ENCODE measurements around the genes STARD9 and CKMT1B.

GRCh38 chr15:41925072-41926160 is 31.6 kb upstream of the SPTBN5 start:
- RRBS, result no CpG with 5 or more reads among the region's 11 CpGs

DNA sequence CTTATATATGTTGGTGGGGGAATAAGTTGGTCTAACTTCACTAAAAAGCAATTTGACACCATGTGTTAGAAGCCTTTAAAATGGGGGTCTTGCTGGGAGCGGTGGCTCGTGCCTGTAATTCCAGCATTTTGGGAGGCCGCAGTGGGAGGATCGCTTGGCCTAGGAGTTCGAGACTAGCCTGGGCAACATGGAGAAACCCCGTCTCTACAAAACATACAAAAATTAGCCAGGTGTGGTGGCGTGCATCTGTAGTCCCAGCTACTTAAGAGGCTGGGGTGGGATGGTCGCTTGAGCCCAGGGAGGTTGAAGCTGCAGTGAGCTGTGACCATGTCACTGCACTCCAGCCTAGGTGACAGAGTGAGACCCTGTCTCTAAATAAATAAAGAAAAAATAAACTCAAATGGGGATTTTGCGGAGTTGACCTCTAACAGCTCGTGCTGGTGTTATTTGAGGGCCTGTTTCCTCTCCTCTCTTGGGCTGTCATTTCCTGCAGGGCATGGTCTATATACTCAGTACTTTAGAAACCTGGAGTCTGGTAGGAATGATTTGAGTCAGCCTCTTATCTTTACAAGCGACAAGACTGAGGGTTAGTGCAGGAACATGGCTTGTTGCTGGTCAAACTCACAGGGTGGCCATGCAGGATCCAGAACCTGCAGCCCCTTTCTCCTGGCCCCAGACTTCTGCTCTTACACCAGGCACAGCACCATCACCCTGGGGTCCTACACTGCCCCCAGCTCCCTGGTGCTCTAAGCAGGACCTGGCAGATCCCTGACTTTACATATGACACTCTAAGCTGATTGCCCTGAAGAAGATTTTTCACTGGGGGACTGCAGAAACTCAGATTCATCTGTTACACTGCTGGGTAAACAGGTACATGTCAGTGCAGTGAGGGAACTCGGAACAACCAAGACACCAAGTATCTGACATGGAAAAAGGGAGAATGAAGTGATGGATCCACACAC is 15.1 kb downstream of the EHD4 start:
- RRBS, result no CpG with 5 or more reads among the region's 12 CpGs

DNA sequence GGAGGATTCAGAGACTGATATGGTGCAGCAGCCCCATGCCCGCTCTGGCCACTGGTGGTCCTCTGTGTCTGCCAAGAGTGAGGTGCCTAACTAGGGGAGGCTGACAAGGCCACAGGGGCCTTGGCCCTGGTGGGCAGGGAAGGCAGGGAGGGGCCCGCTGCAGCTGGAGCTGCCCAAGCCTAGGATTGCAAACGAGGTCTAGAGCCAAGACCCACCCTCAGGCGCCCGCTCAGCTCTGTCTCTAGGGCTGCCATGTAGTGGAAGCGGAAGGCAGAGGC is 11.4 kb downstream of the PLA2G4D start:
- RRBS, result no CpG with 5 or more reads among the region's 6 CpGs

DNA sequence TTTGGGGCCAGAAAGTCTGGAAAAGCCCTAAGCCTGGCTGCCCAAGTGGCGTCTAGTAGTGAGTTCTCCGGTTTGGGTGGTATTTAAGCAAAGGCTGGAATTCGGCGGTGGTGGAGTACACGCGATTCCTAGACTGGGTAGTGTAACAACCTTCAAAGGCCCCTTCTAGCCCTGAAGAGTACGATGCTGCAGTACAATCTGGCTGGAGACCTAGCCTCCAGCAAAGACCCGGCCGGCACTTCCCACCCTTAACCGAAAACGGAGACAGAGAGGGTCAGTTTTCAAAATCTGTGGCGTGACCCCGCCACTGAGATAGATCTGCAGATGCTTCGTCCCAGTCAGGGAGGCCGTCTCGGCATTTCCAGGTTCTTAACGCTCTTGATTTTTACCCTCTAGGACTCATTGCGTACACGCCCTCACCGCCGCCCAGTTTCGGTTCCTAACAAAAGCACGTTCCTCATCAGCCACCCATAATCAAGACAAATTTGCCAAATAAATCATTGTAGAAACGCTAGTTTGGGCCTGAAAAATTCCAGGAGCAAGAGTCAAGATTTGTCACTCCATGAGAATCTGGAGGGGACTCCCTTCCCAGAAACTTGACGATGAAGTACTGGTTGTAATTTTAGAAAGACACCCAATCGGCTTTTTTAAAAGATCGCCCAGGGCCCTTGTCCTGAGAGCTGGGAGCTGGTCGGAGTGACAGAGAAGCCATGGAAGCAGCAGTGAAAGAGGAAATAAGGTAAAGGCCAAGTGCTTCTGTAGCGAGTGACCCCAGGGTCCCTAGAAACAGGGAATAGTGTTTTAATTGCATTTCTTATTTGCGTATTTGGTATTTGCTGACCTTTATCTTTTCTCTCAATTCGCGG is 772 bp upstream of the TMEM87A start:
- RRBS, result no CpG with 5 or more reads among the region's 32 CpGs

DNA sequence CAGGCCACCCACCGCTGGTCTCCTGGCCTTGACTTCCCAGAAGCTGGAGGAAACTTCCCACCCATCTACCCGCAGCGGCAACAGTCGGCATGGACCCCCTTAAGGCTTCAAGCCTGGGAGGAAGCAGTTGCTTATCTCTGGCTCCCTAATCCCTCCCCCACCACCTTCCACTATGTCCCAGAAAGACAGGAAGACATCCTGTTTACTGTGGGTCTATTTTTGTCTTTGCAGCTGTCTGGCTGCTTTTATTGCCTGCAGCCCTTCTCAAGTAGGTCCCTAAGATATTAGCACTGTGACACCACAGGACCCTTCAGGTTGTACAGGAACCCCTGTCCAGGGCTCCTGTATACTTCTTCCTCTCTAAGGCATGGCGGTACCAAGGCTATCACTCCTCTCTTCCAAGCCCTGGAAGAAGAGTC is 27.0 kb downstream of the CAPN3 start:
- RRBS, result no CpG with 5 or more reads among the region's 5 CpGs

- RRBS, result no CpG with 5 or more reads among the region's 2 CpGs
Observed at GRCh38 chr15:42447622-42448033, 43.3 kb downstream of the ZNF106 start.

DNA sequence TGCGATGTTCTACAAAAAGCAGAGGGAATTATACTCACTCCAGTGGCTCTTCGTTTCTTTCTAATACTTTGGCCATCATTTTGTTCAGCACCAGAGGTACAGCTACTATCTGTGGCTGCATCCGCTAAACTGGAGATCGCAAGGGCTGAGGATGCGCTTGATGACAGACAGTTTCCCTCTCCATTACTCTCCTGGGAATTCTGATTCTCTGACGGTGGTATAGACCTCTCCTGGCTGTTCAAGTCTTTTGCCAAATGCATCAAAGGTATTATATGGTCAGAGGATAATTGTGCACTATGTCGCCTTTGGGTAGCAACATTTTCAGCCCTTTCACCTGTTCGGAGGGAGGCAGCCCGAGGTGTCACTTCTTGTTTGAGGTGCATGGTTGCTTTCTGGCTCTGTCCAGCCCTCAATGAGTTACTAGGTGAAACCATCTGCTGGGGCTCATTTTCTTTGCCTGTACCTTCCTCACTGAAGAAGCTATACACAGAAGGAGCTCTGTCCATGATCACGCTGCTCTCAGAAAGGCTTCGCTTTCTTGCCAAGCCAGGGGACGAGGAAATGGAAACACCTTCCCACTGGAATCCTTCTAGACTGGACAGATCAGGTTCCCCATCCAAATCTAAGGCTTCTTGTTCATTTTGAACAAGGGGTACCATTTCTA is 42.8 kb downstream of the ZNF106 start:
- RRBS, result no CpG with 5 or more reads among the region's 12 CpGs

DNA sequence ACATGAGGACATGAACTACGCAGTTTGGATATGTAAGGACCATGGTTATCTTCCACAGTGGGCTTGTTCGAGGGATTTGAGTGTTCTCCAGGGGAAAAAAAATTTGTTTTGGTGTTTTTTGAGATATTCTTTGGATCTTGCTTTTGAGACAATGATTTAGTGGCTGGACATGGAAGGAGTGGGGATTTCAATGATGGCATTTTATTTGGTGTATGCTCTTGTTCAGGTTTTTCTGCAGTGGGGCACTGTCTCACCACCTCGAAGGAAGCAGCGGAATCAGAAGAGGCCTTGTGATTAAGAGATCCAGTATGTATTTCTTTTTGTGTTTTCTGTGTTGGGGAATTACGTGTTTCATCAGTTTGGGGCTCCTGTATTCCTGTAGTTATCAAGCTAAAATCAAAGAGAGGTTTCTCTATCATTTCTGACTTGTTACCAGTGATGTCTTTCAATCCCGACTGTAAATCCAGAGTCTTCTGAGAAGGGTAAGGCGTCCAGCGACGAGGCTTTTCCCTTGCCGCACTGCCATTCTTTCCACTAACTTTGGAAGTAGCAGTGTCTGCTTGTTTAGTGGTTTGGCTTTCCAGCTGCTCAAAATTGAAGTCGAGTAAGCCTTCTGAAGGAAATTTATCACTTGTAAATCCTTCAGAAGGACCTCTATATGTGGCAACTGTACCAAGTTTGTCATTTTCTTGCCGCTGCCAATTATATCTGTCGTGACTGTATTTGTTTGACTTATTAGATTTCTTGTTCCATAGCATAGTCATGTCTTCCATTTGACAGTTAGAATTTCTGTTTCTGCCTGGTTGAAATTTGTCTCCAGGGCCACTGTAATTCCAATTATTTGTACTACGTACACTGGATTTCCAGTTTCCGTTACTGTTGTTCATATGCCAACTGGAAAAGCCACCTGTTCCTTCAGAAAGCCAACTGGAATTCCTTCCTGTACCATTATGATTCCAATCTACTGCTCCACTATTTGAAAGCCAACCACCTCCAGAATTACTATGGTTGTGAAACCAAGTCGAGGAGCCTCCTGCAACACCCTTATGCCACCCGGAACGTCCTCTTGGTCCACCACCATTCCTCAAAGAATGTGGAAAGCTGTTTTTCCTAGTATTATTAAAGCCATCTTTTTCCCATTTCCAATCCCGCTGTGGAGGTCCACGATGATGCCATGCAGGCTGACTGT is 39.9 kb downstream of the ZNF106 start:
- RRBS, result no CpG with 5 or more reads among the region's 20 CpGs

- RRBS, result no CpG with 5 or more reads among the region's 11 CpGs
Observed at GRCh38 chr15:42508083-42508780, 12.8 kb downstream of the SNAP23 start.

DNA sequence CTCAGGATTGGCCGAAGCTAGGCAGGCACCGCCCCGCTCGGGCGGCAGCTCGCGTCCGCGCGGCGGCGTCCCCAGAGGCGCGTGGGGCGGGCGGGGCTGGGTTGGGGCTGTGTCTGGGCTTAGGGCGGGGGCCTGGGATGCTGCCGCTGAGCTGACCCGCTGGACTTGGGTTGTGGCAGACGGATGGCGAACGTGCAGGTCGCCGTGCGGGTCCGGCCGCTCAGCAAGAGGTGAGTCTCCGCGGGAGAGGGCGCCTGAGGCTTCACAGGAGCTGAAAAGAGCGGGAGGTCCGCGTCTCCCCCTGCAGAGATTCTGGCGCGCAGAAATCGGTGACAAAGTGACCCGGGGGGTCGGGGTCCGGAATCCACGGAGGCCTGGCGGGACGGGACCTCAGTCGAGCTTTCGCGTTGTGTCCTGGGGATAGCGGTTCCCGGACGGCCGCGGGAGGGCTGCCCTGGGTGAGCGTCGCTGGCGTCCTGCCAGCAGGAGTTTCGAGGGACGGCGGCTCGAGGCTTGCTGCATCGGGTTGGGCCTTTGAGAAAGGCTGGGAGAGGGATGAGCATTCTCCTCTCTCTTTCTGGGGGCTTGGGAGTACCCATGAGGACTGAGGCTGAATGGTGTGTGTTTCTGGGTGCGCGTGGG is at the start of gene STARD9:
STARD9 (plus strand) TSS at position 74 of the 642 bp plus-strand sequence.
- RRBS, result under 1% methylated on average over 8 of the region's 60 CpGs

DNA sequence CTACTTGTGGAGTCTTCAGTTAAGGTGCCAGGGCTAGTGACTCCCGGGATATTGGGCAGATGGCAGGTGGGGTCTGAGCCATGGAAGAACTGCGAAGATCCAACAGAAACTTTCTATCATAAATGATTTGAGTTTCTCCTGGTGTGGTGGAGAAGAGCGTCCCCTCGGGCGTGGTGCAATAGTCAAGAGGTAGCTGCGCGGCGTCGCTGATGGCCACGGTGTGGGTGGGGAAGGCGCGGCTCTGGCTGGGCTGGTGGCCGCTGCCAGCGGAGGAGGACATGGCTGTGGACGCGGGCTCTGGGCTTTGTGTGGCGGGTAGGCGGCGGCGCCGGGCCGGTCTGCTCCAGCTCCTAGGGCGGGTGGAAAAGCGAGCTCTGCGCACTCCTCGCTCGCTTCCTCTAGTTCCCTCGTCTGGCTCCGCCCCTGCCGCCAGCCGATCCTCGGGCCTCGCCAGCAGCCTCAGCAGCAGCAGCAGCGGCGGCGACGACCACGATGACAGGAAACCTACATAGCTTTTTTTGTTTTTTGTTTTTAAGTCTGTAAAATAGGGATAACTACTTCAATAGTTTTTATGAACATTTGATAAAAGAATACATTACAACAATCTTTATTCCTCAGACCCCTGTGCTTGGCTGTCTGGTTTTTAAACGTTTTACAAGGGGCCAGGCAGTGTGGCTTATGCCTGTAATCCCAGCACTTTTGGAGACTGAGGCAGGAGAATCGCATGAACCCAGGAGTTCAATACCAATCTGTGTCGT is 6.0 kb downstream of the STARD9 start:
- RRBS, result 0% methylated on average over 5 of the region's 41 CpGs

DNA sequence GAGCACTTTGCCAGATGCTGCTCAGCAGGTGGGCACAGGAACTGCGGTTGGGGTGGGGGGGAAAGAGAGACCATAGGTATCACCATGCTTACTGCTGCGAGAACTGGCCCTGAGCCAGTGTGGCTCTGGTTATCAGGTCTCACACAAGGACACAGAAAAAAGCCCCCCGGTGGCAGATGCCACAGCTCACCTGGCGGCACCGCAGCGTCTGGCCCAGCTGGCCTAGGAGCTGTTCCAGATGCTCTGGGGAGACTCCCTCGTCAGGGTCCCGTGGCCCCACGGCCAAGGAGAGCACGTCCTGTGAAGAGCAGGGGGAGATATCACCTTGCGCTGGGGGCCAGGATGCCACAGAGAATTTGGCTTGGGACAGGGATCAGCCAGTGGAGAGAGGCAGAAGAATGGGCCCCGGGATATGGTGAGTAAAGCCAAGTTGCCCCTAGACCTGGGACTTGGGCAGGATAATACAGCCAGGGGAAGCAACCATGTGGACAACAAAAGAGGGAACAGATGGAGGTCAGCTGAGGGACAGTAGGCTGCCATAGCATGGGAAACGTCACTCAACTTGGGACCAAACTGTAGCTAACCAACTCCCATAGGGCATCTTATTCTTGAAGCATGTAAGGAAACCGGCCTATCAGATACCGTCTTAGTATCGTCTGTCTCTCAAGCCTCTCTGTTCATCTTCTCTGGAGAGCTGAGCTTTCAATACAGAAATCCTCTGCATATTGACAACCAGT is 10.6 kb downstream of the CDAN1 start:
- RRBS, result no CpG with 5 or more reads among the region's 16 CpGs

- RRBS, result no CpG with 5 or more reads among the region's 7 CpGs
Observed at GRCh38 chr15:42729595-42730120, 7.3 kb downstream of the CDAN1 start.

DNA sequence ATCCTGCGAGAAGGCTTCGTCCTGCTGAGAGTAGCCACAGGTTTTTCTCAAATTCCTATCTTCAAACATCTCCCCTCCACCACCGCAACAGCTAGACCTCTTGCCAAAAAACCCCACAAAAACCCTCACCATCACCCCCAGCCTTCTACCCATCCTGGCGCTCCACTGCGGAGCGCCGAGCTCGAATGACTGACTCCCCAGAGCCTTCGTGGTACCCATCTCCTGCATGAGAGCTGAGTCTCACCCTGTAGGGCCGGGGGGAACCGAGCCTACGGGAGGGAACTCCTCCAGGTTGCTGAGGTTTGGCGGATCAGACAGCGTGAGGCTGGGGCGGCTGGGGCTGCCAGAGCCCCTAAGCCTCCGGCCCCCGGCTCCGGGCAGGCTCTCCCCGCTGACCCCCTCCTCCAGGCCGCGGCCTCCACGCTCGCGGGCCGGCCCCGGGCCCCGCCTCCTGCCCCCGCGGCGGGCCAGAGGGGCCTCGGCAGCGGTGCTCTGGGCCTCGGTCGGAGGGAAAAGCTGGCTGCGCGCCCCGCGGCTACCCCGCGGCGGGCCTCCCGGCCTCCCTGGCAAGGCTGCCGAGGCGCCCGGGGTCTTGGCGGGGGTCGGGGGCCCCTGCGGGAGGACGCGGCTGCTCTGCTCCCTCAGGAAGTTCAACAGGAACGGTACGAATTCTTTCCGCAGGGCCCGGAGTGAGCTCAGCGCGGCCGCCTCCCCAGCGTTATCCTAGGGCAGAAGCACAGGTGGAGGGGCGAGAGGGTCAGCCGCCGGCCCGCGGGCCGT is 680 bp downstream of the CDAN1 start:
- RRBS, result under 1% methylated on average over 25 of the region's 64 CpGs

DNA sequence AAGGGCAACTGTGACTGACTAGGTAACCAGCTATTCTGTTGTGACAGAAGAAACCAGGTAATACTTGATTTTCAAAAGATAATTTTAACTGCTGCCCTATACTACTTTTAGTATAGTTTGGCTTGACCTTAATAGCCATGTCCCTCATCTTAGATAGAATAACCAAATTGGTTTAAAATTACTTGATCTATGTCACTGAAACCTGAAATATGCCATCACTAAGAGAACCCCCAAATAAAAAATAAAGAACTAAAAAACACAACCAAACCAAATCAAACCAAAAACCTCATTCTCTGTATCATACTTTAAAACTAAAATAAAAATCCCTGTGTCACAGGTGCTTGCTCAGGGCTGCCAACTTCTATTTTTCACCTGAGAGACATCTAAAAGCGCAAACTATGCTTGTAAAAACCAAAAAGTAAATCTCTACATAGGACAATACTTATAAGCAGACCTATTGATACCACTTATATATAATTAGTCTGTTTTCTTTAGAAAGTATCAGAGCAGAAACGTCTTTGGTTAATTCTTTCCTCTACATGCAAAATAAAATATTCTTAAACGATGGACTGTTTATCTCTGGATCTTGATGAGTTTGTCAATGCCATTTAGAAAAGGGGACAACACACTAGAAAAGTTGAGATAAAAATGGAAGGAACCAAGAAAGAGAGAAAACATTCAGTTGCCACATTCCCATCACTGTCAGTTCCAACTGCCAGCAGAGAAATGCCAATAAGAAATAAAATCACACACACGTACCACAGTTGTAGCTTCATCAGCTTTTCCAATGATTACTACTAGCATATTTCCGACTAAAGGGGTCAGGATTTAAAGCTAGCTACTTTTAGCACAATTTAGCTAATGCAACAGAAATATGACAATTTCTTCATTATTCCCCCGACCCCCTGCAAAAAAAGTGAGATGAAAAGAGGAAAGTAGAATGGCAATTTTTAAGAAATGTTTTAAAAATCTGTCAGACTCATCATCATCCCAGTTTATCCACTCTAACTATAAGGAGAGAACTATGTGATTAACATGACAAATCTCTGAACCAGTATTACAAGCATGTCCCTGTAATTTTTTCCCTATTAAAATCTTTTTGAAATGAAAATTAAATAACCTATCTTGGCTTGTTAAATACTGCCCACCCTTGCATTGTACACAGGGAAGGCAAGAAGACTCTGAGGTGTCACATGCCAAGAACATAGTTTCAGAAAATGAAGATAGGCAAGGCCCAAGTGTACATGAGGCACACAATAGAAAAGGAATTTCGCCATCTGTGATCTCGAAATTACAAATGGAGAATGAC is 6.2 kb upstream of the CDAN1 start:
- RRBS, result no CpG with 5 or more reads among the region's 8 CpGs

GRCh38 chr15:43293206-43293843 is 8.7 kb downstream of the TGM7 start:
- RRBS, result 39% methylated on average over 4 of the region's 29 CpGs

- RRBS, result 1% methylated on average over 11 of the region's 39 CpGs
Observed at GRCh38 chr15:43370154-43370854, 539 bp downstream of the ZSCAN29 start.

- RRBS, result no CpG with 5 or more reads among the region's 38 CpGs
Observed at GRCh38 chr15:43593796-43594298, at the start of gene CKMT1B. CKMT1B (plus strand) TSS chr15:43594027.

GRCh38 chr15:43771306-43771805 is 5.4 kb downstream of the ELL3 start:
- RRBS, result no CpG with 5 or more reads among the region's 3 CpGs

GRCh38 chr15:43793724-43794093 is 1.6 kb downstream of the SERF2 start:
- RRBS, result no CpG with 5 or more reads among the region's 10 CpGs